Helper T cell (primary cell): ENCODE measurements around a stretch of chr5.

- PRO-cap, 2 experiments: no peak in any of the 2 experiments
Observed at GRCh38 chr5:78573874-78574503, 74.6 kb downstream of the LHFPL2 start.

GRCh38 chr5:78591867-78592676, 56.5 kb downstream of the LHFPL2 start:
- PRO-cap, 2 experiments: no peak in any of the 2 experiments

DNA sequence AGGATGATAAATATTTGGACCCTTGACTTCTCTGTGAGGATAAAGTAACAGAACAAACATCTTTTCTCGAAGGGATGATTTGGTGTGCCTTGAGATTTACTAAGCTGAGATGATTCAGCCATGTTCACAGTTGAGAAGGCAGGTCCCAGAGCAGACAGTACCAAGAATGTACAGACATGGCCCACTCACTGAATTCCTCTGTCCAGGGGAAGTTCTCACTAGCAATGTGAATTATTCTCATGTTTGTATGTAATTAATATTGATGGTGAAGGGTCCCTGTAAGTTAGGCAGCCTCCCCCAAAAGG, 47.4 kb downstream of the LHFPL2 start:
- PRO-cap, 2 experiments: no peak in any of the 2 experiments

DNA sequence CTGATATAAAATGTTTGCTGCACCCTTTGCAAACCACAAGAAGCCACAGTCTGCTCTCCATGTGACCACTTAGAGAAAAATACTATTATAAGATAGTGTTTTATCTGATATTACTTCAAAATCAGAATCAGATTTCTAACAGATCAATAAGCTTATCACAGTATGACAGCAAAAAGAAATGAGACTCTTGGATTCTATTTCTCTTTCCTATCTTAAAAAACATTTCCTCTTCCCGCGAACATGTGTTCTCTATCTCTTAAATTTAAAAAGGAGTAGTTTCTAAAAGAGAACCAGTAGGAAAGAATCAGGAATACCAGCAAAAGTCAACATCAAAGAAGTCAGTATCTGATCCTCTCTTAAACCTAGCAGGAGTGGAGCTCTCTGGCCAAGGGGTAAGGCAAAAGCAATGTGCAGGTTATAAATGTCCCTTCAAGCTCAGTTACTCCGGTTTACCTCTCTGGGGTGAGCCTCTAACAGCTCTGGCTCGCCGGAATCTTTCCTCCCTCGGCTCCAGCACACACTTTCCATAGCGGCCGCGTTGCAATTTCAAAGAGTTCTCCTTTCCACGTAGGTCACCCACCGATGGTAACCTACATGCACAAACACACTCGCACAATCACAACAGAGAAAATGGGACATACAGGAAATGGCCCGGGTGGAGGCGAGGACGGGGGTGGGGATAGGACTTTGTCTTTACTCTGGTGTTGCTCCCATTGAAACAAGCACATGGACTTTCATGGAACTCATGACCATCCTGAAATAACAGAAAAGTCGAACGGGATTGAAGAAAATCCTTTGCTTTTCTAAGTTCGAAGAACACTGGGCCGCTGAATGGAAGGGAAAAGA, 1.4 kb downstream of the LHFPL2 start:
- PRO-cap, 2 experiments: no peak in any of the 2 experiments

DNA sequence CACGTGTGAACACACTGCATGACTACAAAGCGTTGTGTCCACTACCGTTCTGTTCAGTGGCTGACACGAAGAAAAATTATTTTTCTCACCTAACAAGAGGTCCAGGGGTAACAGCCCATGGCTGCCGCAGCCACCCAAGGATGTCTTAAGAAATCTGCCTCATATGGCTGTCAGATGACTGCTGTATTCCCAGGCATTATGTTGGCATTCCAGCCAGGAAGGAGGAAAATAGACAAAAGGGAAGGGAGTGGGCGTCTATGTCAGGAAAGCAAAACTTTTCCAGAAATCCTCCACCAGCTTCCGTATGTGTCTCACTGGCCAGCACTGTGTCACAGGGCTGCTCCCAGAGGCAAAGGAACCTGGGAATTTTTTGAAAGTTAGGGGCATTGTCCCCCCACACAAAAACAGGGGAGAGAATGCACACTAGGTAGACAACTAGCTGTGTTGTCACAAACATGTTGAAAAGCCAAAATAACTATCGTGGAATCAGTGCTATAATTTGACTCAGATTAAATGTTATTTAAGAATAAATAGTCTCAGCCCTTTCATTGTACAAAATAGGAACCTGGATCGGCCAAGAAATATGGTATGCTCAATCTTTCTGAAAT, 7.3 kb downstream of the BHMT2 start:
- PRO-cap, 2 experiments: no peak in any of the 2 experiments

GRCh38 chr5:79277695-79278189, 41.8 kb downstream of the JMY start:
- PRO-cap, 2 experiments: no peak in any of the 2 experiments

- PRO-cap, 2 experiments: no peak in any of the 2 experiments
Observed at GRCh38 chr5:79627704-79628646, 15.7 kb downstream of the TENT2 start.

DNA sequence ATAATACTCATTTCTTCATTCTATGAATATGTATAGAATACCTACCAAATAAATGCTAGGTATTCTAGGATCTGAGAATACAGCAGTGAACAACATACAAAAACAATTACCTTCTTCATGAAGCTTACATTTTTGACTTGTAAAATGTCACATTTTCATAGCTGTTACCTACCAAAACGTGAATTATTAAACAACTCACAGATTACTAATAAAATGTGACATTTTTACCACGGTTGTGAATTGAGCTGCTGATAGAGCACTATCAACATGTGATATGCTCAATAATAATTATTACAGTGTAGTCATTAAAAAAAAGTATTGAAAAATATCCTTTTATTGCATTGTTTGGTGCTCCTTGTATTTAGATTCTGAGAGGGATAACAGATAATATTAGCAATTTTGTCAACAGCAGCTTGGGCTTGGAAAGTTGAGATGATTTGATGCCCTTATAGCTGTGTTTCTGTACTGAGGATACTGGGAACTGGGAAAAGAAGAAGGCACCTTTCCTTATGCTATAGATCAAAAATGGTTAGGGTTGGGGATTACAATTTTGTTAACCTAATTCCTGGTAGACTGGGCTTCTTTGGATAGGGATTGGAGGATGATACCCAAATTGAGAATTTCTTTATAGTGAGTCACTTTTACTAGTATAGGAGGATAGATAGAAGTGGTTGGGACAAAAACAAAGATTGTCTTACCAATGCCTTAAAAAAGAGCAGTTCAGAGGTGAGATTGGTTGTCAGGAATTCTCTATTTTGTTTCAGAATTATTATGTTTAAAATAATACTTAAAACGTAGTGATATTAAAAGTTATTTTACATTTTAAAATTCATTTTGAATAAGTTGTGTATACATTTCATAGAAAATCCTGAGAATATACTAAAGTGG, 38.2 kb downstream of the TENT2 start:
- PRO-cap, 2 experiments: no peak in any of the 2 experiments

GRCh38 chr5:79733490-79733802, 43.8 kb downstream of the CMYA5 start:
- PRO-cap, 2 experiments: no peak in any of the 2 experiments

DNA sequence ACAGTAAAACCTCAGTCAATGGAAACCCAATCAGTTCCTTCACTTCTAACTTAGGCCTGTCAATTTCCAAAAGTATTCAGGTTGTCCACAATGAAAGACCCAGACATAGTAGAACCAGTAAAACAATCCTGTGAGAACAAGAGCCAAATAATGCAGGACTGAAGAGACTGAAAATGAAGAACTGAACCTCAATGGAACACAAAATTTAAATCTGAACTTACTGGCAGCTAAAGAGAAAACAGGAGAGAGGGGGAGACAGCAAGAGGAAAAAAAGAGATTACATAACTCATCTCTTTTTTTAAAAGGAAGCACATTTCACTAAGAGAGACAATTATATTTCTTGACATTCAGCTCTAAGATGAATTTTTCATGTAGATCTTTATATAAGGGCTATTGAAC, 85.7 kb downstream of the CMYA5 start:
- PRO-cap, 2 experiments: no peak in any of the 2 experiments

DNA sequence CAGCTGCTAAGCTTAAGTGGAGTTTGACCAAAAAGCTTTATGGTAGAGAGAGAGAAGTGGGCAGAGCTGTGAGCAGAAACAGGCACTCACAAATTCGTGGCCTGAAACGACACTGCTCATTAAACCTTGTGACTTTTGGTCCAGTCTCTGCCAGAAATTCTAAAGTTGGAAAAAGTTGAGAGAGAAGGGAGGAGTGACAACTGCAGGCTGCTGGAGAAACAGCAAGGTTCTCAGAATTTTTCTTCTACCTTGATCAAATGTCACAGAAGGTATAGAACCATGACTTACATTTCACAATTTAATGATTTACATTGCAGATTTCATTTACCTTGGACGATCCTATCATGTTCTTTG, 131.4 kb downstream of the MTX3 start:
- PRO-cap, 2 experiments: no peak in any of the 2 experiments

DNA sequence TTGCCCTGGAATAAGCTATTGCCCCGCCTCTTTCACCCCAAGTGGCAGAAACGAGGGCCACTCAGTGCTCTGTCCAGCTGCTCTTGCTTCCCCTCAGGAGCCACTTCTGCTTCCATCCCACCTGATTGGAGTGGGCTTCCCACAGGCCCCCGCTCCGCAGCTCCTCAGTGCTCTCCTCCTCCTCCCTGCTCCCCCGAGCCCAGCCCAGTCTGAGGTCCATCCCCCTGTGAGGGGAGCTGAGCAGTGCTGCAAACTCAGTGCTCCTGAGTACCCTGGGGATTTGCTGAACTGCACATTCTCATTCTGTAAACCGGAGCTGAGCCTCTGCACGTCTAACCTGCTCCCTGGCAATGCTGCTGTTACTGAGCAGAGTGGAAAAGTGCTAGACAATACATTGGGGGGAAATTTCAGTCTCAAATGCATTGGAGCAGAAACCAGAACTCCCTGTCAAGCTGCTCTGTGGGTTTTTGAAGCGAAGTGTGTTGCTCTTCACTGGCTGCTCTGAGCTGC, 74.9 kb downstream of the THBS4 start:
- PRO-cap, 2 experiments: no peak in any of the 2 experiments

DNA sequence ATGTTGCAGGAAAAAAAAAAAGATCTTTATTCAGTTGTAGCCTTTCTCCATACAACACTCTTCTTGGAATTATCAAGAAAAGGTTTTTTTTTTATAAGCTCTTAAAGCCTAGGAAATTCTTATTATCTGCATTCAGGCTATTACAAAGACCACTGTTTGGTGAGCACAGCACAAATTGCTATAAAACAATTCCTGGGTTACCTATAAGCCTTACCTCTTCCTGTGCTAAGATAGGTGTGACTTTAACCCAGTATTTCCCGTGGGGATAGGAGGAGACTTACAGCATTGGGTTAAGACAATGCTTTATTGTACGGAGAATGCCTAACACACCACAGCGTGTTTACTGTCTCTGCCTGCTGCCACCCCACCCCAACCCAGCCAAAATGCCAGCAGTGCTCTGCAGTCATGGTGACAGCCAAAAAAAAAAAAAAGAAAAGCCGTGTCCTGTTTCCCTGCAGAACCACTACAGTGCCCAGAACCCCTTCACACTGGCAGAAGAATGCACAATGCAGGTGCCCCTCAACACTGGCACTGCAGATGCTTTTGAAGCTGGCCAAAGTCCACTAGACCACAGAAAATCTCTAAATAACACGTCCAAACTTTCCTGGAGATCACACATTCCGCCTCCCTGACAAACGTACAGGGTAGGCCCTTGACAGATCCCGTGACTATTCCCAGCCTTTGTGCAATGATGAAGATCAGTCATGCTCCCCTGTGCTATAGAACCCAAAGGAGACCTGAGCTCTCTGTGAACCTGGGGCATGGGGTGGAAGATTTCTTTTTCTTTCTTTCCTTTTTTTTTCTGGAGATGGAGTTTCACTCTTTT, 102.2 kb downstream of the SERINC5 start:
- PRO-cap, 2 experiments: peak in 2 of 2 experiments; most common plus-strand start position 306 of the sequence (in 2); most common minus-strand start position 385 of the sequence (in 2)

GRCh38 chr5:80182795-80183638, 72.8 kb downstream of the SERINC5 start:
- PRO-cap, 2 experiments: peak in 1 of 2 experiments; most common plus-strand start chr5:80183566 (in 1); most common minus-strand start chr5:80183451 (in 1)

- PRO-cap, 2 experiments: no peak in any of the 2 experiments
Observed at GRCh38 chr5:80184177-80184913, 71.5 kb downstream of the SERINC5 start.

GRCh38 chr5:80217190-80217670, 38.6 kb downstream of the SERINC5 start:
- PRO-cap, 2 experiments: peak in 1 of 2 experiments; most common plus-strand start chr5:80217491 (in 1); most common minus-strand start chr5:80217287 (in 1)

- PRO-cap, 2 experiments: no peak in any of the 2 experiments
Observed at GRCh38 chr5:80964349-80964906, 4.3 kb downstream of the RASGRF2 start.

GRCh38 chr5:81081177-81081938, 121.2 kb downstream of the RASGRF2 start:
- PRO-cap, 2 experiments: no peak in any of the 2 experiments

DNA sequence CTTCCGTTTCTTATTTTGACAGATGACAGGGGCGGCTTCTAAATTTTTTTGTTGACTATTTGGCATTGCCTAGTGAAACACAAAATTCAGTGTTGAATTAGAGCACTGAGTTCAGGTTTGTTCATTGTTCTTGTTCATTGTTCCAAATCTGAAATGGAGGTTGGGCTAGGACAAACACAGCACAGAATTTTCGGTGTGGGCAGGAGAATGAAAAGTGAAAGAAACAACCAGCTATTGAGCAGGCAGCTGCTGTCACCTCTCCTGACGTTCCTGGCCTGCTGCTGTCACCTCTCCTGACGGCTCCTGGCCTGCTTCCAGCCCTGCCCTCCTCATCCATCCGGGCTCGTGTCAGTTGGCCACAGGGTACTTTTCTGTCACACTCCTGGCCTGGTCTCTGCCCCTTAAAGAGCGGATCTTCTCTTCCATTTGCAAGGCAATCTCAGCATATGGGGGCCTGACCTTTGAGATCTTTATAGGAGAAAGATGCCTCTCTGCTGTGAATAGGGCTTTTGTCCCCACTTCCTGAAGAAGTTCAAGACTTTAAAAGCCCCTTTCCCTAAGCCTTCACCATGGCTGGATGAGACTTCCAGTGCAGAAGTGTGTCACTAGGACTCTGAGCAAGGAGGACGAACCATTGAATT, 45.2 kb upstream of the CKMT2 start:
- PRO-cap, 2 experiments: no peak in any of the 2 experiments

DNA sequence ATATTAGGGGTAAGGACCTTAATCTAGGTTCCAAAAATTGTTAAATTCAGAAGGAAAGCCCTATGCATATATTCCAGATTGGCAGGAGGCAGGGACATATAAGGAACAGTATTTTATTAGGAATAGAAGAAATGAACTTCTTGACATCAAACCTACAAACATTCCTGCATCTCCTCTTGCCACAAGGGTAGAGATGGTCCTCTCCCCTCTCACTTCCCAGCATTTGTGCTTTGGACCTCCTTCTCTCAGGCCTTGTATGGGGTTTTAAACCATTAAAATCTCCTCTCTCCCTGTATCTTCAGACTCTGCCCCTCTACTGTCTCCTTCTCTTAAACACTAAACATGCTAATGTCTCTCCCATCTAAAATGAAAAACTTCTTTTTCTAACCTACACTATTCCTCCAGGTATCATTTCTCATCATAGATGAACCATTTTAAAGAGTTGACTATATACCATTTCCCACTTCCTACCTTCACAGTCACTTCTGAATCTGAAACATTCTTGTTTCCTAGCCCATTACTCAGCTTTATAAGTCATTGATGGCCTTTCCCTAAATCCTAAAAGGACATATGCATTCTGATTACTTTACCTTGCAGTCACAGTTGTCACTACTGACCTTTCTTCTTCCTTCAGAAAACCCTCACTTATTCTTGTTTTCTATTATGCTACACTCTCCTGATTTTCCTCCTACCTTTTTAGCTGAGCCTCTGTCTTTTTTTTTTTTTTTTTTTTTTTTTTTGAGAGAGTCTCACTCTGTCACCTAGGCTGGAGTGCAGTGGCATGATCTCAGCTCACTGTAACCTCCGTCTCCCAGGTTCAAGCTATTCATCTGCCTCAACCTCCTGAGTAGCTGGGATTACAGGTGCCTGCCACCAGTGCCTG, 118.3 kb downstream of the SSBP2 start:
- PRO-cap, 2 experiments: no peak in any of the 2 experiments